Cardiac ventricle fibroblast (primary cell): ENCODE measurements around a stretch of chr13.

DNA sequence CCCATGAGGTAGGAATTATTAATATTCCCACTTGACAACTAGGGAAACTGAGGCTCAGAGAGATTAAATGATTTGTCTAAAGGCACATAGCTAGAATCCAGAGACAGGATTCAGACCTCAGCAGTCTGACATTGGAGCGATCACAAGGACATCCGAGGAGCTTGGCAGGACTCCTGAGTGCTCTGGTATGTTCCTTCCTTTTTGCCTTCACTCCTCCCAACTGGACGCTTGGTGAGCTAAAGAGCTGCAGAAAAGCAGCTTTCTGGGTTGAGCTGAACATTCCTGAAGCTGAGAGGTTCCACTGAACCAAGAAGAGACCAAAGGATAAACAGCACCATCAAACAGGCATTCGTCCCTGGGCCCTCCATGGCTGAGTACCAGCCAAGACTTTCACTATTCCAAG, 96.9 kb downstream of the CYSLTR2 start:
- RAMPAGE, long total RNA, result no peak

DNA sequence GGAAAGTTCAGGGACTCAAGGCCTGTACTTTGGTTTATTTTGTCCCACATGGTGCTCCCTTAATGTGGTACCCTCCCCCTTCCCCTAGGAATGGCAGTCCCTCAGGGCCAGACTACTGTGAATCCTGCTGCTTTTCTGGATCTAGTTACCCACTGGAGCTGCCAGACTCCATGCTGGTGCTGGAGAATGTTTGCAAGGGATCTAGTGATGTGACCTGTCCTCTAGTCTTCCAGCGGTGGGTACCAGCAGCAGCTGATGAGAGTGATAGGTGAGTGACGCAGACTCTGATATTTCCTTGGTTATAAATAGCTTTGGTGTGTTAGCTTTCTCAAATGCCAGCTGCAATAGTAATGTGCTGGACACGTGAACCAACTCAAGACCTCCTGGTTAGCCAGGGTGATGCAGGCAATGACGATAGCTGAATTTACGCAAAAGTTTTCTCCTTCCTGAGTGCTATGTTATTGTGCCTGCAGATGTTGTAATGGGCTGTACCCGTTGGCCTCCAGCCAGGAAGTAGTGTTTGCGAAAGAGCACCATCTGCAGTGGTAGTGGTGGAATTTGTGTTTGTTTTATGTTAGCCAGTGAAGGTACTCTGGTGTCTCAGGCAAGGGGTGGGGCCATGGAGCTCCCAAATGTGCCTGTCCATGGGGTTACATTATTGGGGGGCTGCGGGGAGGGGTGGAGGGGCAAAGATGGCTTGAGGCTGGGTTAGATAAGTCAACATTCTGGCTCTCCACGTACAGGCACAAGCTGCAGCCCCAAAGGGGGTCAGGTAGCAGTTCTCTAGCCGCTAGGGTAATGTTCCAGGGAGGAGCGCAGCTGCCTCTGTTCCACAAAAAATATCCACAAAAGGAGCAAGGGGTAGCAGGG, 129.5 kb downstream of the CYSLTR2 start:
- RAMPAGE, long total RNA, result no peak

- RAMPAGE, long total RNA, result no peak
Observed at GRCh38 chr13:48828992-48829474, 146.7 kb upstream of the FNDC3A start.

DNA sequence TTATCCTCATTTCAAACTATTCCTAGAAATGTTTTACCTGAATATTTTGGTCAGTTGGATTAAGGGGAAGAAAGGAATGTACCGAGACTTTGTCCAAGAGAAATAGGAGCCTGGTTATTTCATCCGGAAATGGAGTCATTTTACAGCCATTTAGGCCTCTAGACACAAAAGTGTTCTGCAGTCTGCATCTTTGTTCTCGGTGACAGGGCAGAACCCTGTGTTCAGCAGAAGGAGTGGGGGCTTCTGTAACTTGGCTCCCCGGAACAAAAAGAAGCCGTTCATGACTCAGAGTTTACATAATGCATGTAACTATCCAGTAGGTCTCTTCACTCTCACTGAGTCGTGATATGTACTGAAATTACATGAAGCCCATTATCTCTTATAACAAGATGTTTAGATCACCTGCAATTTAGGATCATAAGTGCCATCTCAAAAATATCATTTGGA, 21.6 kb upstream of the FNDC3A start:
- RAMPAGE, long total RNA, result no peak

DNA sequence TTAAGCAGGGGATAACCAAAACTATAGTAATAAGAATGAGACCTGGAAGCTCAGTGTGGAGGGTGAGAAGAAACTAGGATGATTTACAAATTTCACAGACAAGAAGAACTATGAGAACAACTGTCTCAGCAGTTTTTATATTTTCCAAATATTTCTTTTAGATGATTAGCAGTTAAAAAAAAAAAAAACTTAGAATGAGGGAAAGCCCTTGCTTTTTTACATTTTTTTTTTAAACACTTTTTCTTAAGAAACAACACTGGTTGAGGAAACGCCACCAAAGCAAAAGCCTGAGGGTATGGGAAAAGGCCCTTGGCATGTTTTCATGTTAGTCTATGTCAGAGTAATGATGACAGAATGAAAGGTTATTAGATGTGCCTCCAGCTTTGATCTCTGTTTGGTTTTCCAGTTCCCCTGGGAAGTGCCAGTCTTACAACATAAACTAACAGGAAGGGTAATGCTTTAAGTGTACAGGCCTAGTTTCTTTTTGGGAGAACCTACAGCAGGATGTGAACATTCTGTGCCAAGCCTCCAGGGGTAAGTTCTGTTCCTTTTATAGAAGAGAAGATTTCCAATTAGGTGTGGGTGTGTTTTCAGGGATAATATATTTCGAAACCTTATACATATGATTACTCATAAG, 121.5 kb downstream of the FNDC3A start:
- RAMPAGE, long total RNA, result no peak

DNA sequence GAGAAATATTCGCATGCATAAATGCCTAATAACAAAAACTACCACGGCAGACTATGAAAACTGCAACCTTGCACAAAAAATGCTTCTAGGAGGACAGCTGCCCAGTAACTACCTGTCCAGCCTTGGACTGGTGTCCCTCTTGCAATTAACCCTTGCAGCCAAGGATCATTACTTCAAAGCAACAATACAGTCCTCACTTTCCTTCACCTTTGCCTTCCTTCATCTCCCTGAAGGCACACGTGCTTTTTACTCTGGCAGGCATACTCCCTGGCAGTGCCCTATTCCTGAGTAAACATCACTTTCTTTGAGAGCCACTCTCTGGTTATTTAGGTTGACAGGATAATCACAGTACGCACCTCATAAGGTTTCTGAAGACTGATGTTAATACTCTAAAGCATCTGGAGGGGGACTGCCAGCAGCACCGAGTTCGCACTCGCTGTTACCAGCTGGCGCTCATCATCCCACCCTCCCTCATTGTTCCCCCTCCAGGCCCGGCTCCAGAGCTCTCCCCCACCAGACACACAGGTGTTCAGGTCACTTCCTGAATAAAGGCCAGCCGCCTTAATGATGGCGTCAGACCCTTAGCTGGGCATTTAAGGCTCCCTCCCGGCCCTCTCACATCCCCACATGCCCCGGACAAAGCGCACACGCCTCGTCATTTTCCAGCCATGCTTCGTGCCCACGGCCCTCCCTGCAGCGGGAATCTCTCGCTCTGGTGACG, 57.3 kb downstream of the CDADC1 start:
- RAMPAGE, long total RNA, result no peak

DNA sequence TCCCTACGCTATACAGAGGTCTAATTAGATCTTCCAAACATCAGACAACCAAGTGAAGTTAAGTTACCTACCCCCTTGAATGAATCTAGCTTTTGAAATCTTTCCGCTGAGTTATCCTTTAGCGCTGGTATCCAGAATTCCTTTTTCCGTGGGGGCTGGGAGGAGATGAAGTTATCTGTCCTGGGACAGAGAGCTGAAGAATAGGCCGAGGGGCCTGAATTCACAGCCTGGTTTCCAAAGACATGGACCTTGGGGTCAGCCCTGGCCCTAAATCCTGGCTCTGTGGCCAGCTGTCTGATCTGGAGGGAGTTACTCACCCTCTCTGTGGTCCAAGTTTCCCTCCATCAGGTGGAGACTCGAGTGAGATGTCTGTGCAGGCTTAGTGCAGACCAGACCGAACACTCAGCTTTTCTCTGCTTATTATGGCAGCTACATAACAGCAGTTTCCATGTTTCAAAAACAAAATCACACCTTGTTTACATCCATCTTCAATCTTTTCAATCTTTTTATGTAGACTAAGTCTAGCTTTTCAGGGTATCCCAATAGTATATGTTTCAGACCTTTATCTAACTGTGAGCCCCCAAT, 59.6 kb downstream of the CDADC1 start:
- RAMPAGE, long total RNA, result no peak

DNA sequence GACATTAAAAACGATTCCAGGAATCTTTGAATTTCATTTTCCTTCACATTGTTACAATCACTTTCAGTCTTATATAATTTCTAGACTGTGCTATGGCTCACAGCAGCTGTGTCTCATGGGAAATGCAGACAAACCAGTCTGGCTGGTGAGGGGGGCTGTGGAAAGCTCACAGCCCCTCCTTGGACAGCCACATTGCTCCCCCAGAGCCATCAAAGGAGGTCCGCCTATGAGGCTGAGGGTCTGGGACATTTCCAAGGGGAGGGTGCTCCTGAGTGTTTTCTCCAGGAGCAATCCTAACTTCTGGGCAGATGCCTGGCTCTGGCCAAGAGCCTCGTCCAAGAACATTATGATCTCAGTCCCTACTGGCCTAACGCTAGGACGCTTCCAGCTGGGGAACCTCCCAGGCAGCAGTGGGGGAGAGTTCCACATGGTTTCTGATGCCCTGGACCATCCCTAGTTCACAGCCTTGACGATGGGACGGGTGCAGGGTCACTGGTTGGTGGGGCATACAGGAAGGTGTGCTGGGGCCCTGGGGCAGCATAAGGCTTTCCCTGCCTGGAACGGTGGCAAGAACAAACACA, 60.4 kb downstream of the CDADC1 start:
- RAMPAGE, long total RNA, result no peak

DNA sequence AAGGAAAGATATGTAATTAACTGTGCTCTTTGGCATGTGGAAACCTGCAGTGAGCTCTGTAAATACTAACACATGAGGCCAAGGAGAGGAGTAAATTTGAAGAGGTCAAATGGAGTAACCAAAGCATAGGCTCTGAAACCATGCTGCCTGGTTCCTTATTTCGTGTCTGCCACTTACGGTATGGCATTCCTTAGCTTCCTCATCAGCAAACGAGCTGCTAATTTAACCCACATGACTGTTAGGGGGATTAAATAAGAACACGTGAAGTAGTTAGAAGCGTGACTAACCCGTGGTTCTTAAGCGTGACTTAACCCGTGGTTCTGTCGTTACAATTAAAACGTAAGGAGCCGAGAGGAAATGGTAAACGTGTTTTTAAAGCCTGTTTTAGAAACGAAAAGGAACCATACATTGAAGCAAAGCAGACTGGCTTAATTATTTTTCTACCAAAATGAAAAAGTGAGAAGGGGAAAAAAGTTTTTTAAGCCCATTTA, 949 bp downstream of the SETDB2 start:
- RAMPAGE, long total RNA, result no peak

DNA sequence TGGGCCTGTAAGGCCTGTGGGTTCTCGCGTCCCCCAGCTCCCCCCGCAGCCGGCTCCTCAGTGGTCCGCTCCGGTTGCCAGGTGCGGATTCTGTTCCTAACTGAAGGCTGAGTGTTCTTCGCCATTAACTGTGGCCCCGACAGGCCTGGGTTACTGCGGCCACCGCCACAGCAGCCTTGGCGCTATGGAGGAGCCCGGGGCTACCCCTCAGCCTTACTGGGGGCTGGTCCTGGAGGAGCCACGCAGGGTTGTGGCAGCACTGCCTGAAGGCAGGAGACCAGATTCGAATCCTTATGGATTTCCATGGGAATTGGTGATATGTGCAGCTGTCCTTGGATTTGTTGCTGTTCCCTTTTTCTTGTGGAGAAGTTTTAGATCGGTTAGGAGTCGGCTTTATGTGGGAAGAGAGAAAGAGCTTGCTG, 45.7 kb downstream of the SPRYD7 start:
- RAMPAGE, long total RNA, result no peak

DNA sequence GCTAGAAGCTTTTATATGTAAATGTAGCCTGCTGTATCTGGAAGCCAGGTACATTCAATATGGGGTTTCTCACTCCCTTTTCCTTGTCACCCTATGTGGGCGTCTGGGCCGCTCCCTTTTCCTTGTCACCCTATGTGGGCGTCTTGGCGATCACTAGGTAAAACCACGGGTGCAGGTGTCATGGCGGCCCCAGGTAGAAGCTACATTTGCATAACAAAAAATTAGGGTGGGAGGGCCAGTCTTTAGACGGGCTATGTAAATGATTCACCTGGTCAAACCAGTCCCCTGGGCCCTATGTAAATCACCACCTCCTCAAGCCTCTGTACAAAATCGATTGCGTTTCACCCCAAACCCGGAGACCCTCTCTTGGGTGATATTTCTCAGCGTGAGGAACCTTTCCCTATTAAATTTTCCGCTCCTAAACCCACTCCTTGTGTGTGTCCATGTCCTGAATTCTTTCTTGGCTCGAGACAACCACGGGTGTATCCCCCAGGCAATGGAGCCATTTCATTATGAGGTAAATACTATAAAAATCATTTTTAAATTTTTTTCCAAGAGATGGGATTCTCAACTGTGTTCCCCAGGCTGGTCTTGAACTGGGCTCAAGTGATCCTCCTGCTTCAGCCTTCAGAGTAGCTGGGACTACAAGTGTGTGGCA, 2.3 kb downstream of the TRIM13 start:
- RAMPAGE, long total RNA, result no peak

DNA sequence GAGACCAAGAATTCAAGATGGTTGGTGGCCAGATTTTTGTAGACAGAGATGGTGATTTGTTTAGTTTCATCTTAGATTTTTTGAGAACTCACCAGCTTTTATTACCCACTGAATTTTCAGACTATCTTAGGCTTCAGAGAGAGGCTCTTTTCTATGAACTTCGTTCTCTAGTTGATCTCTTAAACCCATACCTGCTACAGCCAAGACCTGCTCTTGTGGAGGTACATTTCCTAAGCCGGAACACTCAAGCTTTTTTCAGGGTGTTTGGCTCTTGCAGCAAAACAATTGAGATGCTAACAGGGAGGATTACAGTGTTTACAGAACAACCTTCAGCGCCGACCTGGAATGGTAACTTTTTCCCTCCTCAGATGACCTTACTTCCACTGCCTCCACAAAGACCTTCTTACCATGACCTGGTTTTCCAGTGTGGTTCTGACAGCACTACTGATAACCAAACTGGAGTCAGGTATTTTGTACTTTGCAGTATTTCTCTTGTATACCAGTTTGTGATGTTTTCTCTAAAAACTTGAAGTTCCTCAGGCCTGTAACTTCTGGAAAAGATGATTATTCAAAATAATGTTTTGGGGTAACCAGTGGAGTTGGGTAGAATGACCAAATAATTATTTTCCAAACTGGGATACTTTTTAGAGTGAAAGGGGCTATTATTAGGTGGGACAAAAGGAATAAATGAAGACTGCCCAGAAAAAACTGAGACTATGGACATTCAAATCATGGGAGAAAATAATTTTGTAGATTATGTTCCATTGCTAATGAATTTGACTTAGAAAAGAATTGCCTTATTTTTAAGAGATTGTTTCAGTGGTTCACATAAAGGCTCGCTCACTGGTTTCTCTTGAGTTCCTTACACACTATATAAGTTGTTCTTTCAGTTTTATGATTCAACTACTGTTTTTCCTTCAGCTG, 624 bp downstream of the KCNRG start:
- RAMPAGE, long total RNA, result no peak

DNA sequence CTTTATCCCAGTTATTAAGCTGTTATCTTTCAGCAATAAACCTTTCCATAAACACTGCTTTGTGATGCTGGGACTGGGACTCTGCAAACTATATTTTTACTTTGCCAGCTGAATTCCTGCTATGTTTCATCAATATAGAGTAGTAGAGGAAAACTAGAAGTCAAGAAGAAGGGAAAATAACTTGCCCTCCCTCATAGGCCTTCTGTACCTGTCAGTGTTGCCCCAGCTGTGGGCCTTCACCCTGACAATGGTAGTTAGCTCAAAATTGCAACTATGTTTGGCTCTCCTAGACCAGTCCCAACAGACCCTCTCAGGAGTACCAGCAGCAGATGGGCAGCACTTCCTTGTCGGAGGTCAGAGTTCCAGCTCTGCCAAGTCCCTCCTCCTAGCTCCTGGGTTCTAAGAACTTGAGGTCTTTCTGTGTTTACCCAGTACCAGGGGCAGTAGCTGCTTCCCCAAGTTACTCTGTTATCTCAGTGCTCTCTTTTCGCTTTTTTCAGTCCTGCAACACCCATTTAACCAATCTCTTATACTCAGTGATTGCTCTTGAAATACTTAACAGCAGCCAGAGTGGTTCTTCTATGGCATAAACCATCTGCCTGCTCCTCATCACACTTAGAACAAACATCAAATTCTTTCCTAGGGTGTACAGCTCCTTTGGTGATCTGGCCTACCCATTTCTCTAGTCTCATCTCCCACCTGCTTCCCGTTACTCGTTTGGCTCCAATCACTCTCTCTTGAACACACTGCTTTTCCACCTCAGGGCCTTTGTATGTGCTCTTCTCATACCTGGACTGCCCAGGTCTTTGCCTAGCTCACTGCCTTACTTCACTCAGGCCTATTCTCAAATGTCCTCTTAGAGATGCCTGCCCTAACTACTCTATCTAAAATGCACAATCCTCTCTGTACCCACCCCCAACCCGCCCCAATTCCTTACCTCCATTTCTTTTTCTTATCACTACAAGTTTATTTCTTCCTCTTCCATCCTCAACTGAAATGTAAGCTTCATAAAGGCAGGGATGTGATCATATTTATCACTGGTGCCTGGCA, 100.2 kb downstream of the KCNRG start:
- RAMPAGE, long total RNA, result no peak

DNA sequence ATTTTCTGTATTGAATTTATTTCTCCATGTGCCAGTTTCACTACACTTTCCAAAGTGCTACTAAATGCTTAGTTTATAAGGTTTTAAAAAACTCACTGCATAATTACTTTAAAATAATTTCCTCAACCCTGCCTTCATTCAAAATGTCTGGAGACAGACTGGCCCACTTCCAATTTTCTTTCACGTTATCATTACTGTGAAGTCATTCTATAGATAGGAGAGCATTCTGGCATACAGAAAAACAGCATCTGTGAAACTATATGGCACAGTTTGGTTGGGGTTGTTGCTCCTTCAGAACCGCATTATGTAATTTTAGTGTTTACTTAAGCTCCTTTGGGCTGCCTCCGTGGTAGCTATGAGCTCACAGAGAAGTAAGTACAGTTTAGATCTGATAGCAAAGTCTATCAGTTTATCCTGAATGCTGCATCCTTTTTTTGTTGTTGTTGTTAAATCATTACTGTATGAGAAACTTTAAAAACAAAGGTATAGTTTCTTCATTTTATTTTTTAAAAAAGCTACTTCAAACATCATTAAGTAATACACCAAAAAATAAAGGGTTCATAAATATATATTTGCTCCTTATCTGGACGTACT, 104.4 kb downstream of the KCNRG start:
- RAMPAGE, long total RNA, result no peak

- RAMPAGE, long total RNA, result no peak
Observed at GRCh38 chr13:50186223-50186711, 171.0 kb downstream of the KCNRG start.

DNA sequence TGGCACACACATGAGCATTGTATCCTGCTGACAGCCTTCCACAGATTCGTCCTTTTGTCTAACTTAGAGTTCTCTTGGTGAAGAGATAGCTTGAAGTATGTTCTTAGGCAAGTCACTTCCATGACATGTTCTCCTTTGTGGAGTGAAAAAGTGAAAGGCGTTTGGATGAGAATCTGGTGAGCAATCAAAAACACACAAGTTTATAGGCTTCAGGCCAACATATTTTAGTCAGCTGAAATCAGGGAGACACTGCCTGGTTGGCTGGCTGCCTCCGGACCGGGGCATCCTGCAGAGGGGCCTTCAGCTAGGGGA, 193.1 kb downstream of the KCNRG start:
- RAMPAGE, long total RNA, result no peak

DNA sequence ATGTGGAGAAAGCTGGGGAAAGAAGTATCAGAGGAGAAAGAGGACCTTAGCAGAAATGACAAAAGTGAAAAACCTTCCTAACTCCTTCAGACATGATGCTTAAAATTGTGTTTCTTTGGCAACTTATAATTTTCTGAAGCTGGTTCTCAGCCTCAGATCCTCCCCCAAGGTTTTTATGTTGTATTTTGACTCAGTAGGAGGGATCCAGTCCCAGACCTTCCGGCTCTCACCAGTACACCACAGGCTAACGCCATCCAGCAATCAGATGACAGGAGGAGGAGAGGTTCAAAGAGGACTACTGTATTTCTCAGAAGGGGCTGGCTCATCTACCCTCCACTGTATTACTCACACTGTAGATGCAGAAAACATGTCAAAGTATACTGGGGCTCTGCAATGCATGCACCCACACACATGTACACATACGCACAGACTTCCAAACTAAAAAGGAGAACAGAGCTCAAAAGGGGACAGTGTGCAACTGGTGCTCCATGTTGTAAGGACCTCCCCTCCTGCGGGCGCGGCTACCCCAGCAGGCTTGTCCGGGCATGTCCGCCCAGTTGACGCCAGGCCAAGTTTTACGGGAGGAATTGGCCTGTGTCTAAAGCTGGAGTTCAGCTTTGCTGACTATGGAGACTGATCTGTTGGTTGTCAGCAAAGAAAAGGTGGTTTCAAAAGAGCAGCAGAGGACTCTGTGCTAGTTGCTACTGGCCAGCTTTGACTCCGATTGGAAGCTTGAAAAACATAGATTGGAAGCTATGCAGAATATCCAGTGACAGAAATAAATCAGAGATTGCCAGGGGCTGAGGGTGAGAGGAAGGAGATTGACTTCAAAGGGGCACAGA, 314.3 kb downstream of the DLEU7 start:
- RAMPAGE, long total RNA, result no peak

- RAMPAGE, long total RNA, result no peak
Observed at GRCh38 chr13:50693845-50694301, 149.6 kb downstream of the DLEU7 start.

- RAMPAGE, long total RNA, result no peak
Observed at GRCh38 chr13:50715252-50716006, 128.1 kb downstream of the DLEU7 start.

DNA sequence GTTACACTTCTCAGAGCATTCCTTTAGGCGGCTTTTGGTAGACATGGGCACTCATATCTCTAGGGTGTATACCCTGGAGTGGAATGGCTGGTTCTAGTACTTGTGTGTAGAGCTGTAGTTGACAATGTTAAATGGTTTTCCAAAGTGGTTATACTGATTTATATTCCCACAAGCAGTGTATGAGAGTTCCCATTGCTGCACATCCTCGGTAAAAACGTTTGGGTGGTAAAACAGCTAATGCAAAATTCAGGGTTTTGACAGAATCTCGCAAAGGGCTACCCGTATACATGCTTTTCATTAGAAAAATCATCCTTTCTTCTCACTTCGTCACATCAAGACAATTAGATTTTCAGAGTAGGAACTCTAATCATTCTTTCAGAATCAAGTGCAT, 1.8 kb downstream of the RNASEH2B start:
- RAMPAGE, long total RNA, result no peak